CD14-positive monocyte (primary cell): Measurements from ENCODE around the gene IMPDH1.

GRCh38 chr7:122913617-122914114, 27.4 kb upstream of the CADPS2 start:
- CAGE, long polyA plus RNA = no peak

- CAGE, long polyA plus RNA = no peak
Measured at GRCh38 chr7:123534705-123535582, 549 bp upstream of the IQUB start.

DNA sequence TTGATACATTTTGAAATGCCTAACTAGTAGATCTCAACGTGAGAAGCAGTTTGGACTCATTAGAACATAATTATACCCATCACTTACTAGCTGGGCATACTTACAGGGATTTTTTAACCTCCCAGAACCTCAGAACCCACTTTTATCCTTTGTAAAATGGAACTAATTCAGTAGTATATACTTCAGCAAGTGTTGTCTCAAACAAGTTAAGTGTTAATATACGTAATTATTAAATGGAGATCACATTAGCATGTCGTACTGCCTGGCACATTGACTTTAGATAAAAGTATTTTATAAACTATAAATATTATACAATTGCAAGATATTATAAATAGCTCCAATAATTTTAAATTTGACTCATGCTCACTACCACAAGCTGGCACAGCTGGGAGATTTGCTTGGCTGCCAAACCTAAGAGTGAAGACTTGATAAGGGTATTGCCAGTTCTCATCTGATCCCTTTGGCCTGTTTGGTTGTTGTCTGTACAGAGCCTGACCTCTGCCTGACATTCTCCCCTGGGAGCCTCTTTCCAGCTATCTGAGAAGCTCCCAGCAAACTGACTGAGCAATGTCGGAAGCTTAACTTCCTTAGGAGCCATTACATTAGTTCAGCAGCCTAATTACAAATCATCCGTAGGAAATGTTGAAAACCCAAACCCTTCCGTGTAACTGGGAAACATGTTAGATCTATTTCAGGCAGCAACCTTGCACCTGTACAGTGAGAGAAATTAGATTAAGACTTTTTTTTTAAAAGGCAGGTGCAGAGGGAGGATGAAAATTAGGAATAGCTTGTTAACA, 10.2 kb upstream of the LMOD2 start:
- CAGE, long polyA plus RNA = no peak

DNA sequence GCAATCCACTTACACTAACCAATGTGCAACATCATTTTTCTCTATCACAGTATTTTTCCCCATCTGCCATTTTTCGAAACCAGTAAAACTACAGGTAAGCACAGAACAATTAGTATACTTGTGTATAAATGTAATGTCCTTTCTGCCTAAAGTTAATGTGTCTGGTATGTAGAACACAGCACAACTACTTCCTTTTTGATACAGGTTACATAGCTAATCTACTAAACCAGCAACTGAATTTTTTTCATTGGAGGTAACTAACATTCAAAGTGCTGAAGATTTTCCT, 2.1 kb downstream of the WASL start:
- CAGE, long polyA plus RNA = no peak

DNA sequence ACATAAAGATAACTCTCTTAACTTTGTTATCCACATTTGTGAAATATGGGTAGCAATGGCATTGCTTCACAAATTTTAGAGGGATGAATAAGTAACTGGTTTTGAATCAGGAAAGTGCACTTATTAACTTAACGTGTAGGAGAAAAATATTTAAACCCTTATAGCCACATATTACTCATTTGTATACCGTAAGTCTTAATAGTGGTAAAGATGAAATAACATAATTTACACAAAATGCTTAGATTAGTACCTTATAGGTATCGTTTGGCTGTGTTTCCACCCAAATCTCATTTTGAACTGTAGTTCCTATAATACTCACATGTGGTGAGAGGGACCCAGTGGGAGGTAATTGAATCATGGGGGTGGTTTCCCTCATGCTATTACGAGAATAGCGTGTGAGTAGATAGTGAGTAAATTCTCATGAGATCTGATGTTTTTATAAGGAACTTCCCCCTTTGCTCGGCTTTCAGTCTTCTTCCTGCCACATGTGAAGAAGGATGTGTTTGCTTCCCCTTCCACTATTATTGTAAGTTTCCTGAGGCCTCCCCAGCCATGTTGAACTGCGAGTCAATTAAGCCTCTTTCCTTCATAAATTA, 426.2 kb upstream of the POT1 start:
- CAGE, long polyA plus RNA = no peak

DNA sequence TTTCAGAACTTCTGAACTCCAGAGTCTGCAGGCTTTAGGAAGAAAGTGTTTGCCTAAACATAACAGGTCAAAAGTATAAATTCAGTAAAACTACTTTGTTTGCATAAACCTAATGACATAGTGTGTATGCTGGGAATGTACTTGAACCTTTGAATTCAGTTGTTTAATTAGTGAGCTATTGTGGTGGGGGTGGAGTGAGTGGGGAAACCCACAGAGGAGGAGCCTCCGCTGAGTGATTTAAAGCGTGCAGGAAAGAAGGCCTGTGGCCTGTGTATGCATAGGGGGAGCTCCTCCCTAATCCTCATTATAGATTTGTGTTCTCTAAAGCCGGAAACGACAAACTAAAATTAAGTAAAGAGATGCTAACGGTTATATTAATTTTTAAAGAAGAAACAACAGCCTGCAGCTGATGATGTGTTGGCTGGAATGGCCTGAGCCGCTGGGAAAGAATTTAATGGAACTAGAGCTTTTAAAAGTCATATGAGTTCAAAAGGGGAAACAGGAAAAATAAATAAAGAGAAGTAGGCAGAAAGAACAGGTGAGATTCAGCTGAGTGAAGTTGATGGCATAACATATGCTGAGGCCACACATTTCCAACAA, 595.0 kb downstream of the GRM8 start:
- CAGE, long polyA plus RNA = no peak

DNA sequence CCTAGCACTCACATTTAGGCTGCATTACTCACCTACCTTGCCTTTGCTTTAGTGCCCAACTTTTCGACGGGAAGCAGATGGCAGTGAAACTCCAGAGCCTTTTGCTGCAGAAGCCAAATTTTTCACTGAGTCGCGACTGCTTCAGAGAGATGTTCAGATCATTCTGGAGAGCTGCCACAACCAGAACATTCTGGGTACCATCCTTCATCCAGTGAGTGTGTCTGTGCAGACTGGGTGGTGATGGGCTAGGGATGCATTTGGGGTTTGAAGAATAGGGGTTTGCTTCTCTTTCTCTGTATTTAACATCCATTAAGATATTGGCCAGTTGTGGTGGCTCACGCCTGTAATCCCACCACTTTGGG, 51.1 kb downstream of the SND1 start:
- CAGE, long polyA plus RNA = no peak

GRCh38 chr7:127781847-127782494, 130.0 kb downstream of the SND1 start:
- CAGE, long polyA plus RNA = no peak

DNA sequence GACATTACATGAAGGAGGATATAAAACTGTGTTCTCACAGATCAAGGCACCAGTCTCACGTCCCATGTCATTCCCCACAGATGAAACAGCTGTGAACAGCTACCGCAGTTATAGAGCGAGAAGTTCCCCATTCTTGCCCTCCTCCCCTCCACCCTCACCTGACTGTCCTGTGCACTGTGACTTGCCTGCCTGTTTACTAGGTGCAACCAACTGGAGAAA, 141.6 kb downstream of the SND1 start:
- CAGE, long polyA plus RNA = no peak

- CAGE, long polyA plus RNA = no peak
Measured at GRCh38 chr7:127976577-127977304, 54.5 kb downstream of the LRRC4 start.

DNA sequence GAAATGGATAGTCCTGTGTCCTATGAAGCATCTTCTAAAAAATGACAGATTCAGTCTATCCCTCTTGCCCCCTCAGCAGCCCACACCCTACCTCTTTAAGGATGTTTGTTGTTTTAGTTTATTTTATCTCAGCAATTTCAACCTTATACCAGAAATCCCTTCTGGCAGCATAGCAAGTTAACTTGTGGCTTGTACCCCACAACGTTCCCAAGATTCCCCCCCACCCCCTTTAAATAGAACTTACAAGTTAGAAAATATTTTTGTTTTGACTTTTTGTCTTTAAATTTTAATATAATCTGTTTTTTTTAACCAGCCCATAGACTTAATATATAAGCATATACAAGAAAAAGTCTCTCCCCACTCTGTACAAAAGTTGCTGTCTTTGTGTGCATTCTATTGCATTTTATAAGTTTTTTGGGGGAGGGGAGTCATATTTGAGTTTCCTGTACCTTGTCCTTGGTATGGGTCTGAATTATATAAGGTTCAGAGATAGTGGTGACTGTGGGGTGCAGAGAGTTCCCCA, 2.9 kb downstream of the LRRC4 start:
- CAGE, long polyA plus RNA = no peak

DNA sequence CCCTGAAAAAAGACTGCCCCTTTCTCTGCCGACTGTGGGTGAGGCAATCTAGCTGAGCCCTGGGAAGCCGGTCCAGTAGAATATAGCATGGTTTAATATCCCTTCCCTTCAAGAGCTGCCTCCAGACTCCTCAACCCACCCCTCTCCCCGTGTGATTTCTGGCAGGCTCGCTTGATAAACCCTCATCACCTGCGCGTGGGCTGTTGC, 1.9 kb upstream of the LRRC4 start:
- CAGE, long polyA plus RNA = no peak

DNA sequence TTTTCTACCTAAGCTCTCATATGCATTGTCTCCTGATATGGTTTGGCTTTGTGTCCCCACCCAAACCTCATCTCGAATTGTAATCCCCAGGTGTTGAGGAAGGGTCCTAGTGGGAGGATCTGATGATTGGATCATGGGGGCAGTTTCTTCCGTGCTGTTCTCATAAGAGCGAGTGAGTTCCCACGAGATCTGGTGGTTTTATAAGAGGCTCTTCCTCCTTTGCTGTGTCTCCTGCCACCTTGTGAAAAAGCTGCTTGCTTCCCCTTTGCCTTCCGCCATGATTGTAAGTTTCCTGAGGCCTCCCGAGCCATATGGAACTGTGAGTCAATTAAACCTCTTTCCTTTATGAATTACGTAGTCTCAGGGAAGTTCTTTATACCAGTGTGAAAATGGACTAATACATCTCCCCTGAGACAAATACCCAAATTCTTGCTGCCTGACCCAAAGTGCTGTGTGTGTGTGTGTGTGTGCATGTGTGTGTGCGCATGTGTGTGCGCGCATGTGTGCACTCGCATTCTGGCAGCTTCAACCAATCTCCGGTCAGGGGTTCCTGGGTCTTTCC, 98.0 kb upstream of the LRRC4 start:
- CAGE, long polyA plus RNA = no peak

DNA sequence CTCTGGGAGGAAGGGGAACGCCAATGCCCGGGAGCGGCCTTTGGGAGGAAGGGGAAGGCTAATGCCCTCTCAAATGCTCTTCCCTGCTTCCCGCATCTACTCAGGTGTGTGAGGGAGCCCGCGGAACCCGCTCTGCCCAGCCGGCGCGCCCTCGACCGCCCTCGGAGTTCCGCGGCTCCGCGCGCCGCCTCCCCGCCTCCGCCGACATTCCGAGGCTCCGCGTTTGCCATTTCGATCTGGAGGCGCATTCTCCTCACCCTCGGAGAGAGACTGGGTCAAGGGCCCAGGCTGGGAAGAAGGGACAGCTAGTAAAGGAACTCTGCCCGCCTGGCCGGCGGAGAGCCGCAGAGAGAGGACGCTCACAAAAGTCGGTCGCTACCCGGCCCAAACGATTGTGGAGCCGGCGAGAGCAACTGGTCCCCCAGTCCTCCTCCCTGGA, 74.6 kb upstream of the LEP start:
- CAGE, long polyA plus RNA = no peak

DNA sequence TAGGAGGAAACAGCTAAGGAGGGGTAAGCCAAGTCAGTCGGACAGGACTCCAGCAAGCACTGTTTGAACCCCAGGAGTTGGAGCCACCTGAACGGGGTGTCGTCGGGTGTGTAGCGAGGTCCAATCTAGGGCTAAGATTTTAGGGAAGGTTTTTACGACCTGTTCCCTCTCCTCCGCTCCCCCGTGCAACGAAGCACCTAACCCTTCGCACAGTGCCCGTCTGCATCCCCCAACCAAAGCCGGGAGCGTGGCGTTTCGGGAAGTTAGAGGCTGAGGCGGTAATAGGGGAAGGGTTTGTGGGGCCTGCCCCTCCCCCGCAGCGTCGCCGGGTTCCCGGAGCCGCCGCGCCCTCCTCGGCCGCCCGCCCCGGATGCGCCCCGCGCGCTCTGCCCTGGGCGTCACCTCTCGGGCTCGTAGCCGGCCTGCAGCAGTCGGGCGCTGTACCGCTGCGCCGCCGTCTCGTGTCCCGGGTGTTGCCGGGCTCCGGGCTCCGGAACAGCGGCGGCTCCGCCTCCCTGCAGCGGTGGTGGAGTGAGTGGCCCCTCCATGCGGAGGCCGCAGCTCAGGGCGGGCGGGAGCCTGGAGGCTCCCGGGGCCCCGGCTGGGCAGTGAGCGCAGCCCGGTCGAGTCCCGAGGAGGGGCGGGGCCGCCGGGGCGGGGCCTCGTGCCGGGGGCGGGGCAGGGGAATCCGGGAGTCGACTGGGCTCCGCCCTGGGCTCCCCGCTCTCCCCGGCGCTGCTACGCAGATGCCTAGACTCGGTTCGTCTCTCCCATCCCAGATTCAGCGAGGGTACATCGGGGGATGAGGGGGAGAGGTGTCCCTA, at the start of gene IMPDH1:
IMPDH1 (minus strand) TSS at position 629 of the 824 bp plus-strand sequence.
- CAGE, long polyA plus RNA = start-site peak on the minus strand centred at position 237 of the sequence, 31 bp wide, 40 and 72 reads in 2 replicates; start-site peak on the minus strand centred at position 617 of the sequence, 38 bp wide, 198 and 299 reads in 2 replicates

- CAGE, long polyA plus RNA = no peak
Measured at GRCh38 chr7:128454262-128454945, 1.3 kb upstream of the HILPDA start.

GRCh38 chr7:128457489-128457986, 1.9 kb downstream of the HILPDA start:
- CAGE, long polyA plus RNA = no peak

DNA sequence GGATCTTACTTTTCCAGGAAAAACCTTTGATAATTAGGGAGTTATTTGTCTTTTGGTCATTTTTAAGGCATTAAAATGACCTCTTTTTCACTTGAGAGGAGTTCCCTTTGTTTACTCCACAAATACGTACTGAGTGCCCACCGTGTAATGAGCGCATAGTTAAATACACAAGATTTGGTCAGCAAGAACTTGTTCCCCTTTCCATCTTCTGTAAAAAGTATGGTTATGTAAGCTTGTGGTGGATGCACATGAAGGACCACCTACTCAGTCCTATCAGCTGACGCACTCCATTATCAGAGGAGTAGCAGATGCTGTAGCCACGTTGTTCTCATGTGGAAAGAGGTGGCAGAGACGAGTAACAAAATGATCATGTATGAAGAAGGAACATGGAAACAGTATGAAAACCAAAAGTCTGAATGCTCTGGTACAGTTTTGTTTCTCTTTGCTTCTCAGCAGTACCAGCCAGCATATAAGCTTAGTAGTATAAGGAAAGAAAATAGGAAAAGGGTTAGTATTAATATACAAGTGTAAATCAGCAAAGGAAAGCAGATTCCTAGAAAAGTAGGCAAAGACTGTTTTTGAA, 78.0 kb upstream of the GARIN1A start:
- CAGE, long polyA plus RNA = no peak

DNA sequence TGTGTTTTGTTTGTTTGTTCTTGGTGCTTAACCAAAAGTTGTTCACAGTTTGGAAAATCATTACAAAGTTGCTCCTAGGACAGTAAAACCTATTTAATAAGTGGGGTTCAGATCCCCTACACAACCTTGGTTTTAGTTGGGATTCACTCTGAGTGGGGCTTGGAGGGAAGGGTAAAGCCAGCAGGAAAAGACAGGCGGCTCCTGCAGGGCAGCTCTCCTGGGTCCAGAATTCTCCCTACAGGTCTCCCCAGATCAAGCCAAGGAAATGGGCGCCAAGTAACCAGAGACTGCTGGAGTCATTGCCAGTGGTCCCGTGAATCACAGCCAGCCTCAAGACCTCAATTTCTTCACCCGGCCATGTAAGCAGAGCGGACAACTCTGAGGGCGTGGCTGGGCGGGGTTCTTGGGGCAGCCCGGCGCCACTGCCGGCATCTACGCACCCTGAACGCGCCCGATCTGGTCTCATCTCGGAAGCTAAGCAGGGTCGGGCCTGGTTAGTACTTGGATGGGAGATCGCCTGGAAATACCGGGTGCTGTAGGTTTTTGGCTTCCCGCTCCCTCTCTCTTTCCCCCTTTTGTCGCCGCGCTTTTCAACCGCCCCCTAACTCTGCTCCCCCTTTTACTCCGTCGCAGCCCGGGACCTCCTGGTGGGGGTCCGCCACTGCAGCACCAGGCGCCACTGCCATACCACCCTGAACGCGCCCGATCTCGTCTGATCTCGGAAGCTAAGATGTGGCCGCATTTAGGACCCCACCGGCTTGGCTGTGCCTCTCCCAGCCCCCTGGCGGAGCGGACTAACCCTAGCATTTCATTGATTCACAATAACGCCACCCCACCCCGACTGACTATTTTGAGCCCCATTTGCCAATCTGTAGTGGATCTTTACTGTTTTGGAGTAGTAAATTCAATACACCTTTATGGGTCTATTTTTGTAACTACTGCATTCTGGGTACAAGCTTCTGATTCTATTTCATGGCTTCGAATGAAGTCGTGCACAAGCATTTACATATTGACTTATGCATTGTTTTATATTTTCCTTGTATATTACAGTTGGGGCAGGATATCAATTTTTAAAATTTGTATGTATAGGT, 17.8 kb upstream of the GARIN1B start:
- CAGE, long polyA plus RNA = no peak

GRCh38 chr7:128741771-128742600, 2.8 kb downstream of the CALU start:
- CAGE, long polyA plus RNA = no peak